ENCODE results near the genes BPIFA3 and CHMP4B.

GRCh38 chr20:32190839-32191517, 16.6 kb downstream of the PLAGL2 start:
- PRO-cap, 2 experiments, result no peak in any of the 2 experiments

DNA sequence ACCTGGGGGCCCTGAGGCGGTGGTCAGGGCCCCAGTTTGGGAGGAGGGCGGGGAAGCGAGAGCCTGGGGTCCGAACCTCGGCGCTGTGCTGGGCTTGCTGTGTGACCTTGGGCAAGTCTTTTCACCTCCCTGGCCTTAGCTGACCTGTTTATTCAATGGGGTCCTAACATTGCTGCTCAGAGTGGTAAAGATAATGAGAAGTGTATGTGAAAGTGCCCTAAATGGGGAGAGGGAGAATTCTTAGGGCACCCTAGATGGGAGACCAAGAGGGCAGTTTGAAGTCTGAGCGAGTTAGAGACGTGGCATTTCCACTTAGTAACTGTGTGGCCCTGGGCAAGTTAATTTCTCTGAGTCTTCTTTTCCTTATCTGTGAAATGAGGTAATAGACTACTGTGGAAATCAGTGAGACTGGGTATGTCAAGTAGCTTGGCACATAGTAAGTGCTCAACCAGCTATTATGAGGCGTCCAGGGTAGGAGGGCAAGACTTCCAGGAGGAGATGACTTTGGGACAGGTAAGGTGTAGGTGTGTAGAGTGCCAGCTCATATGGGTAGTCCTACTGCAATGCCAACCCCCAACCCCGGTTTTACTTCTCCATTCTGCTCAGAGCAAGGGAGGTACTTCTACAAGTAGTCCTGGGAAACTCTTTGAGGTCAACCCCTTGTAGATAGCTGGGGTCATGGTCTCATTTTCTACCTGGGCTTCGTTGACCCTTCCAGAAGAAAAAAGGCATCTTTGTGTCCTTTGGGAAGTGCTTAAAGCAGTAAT, 727 bp downstream of the KIF3B start:
- PRO-cap, 2 experiments, result no peak in any of the 2 experiments

- PRO-cap, 2 experiments, result no peak in any of the 2 experiments
These were observed 12.2 kb downstream of the KIF3B start for GRCh38 chr20:32289640-32290106.

DNA sequence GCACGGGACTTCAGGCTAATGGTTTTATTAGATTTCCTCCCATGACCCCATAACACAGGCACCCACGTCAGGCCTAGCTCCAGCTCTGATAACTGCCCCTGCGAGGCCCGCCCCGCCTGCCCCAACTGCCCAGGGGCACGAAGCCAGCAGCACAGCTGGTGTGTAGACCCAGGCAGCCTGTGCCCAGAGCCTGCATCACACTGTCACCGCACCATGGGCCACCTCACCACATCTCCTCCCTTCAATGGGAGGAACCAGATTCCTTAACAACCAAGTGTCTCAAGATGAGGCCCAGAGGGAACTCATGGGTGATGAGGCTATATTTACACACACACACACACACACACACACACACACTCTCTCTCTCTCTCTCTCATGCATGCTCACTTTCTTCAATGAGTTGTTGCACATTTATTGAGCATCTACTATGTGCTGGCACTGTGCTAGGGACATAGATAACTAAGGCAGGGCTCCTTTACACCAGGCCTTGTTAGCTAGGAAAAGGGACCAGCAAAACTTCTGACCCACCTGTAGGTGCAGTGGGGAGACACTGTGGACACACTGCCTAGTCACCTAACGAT, 107.1 kb downstream of the NOL4L start:
- PRO-cap, 2 experiments, result peak in 1 of 2 experiments; most common plus-strand start position 203 of the sequence (in 1)

- PRO-cap, 2 experiments, result peak in 1 of 2 experiments; most common plus-strand start chr20:32481477 (in 1)
These were observed 103.8 kb downstream of the NOL4L start for GRCh38 chr20:32481202-32481840.

GRCh38 chr20:32632272-32633203, 41.2 kb downstream of the C20orf203 start:
- PRO-cap, 2 experiments, result no peak in any of the 2 experiments

DNA sequence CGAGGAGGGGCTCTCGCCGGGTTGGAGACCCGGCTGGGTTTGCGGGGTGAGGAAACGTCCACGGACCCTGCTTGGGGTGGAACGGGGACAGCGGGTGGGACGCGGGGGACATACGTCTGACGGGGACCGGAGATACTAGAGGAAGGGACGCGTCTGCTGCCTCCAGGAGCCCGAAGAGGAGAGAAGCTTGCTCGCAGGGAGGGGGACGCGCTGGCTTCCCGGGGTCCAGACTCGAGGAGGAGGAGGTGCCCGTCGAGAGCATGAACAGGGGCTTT, 568 bp downstream of the DNMT3B start:
- PRO-cap, 2 experiments, result no peak in any of the 2 experiments

- PRO-cap, 2 experiments, result no peak in any of the 2 experiments
These were observed 1.0 kb downstream of the DNMT3B start for GRCh38 chr20:32763170-32763664.

DNA sequence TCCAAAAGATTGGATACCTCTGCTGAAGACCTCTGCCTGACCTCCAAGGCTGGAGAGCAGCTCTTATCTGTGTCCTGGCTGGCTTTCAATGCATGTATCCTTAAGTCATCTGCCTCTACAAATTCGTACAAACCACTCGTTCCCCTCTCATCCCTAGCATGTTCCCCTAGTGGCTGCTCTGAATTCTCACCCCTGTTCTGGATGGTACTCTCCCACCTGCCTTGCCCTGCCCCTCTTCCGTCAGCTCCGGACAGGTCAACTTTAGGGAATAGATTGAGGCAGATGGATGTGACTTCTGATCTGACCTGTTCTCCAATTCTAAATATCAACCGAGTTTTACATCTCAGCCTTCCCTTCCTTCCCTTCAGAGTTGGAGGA, 303 bp downstream of the EFCAB8 start:
- PRO-cap, 2 experiments, result no peak in any of the 2 experiments

GRCh38 chr20:32968163-32968479, 36.1 kb downstream of the SUN5 start:
- PRO-cap, 2 experiments, result no peak in any of the 2 experiments

GRCh38 chr20:32976164-32976652, 28.0 kb downstream of the SUN5 start:
- PRO-cap, 2 experiments, result no peak in any of the 2 experiments

- PRO-cap, 2 experiments, result no peak in any of the 2 experiments
These were observed 40.2 kb upstream of the BPIFA2 start for GRCh38 chr20:33127696-33128294.

- PRO-cap, 2 experiments, result no peak in any of the 2 experiments
These were observed at the start of gene BPIFA3 for GRCh38 chr20:33217065-33217437. Gene BPIFA3, plus strand, starts transcription at chr20:33217352.

- PRO-cap, 2 experiments, result no peak in any of the 2 experiments
These were observed 459 bp upstream of the CDK5RAP1 start for GRCh38 chr20:33401838-33402117.

DNA sequence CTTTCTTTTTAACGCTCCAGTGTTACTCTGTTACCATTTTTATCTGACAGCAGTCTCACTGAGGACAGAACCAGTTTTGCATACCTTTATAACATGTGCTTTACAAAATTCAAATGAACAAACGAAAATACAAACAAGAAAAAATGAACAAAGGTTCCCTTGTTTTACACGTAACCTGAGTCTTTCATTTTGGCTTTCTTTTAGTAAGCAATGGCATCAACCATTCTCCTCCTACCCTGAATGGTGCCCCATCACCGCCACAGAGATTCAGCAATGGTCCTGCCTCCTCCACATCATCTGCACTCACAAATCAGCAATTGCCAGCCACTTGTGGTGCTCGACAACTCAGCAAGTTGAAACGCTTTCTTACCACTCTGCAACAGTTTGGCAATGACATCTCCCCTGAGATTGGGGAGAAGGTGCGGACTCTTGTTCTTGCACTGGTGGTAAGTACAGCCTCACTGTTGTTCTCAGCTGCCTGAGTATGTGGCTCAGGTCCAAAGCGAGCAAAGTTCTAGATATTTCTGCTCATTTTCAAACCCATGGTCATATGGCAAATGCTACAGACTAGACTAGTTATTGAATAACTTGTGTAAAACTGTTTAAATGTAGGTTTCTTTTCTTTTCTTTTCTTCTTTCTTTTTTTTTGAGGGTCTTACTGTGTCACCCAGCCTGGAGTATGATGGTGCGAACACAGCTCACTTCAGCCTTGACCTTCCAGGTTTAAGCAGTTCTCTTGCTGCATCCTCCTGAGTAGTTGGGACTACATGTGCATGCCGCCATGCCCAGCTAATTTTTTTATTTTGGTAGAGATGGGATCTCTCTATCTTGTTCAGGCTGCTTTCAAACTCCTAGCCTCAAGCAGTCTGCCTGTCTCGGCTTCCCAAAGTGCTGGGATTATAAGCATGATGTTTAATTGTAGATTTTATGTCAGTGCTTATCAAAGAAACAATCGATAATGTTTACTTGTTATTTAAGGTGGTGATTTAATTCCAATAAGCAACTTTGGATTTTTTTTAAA, 50.9 kb upstream of the C20orf144 start:
- PRO-cap, 2 experiments, result no peak in any of the 2 experiments

DNA sequence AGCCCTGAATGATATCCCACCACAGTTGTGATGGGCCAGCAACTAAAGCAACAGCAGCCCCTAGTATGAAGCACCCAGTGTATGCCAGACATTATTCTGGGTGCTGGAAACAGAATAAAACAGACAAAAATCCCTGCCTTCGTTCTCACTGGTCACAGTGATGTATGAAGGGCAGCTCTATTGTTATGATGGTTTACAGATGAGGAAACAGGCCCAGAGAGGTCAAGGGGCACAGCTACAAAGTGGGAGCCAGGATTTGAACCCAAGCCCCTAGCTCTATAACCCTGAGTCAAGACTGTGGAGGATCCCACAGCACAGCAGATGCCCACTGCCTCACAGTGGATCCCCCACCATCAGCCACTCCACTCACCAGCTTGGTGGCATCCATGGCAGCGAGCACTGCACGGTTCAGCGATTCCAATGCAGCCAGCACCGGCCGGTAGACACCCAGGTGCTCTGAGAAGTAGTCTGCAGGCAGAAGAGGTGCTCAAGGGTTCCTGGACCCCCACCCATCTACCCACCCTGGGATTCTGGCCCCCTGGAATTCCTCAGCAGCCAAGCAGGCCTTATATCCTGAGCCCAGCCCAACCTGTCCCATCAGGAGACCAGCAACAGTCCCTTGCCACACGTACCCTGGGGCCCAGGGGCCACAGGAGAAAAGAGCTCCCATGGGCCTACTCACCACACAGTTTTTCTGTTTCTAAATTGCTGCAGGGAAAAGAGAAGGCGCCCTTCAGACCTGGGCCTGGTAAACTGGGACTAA, 2.4 kb downstream of the ACTL10 start:
- PRO-cap, 2 experiments, result no peak in any of the 2 experiments

GRCh38 chr20:33796544-33797460, 14.3 kb upstream of the CHMP4B start:
- PRO-cap, 2 experiments, result no peak in any of the 2 experiments

DNA sequence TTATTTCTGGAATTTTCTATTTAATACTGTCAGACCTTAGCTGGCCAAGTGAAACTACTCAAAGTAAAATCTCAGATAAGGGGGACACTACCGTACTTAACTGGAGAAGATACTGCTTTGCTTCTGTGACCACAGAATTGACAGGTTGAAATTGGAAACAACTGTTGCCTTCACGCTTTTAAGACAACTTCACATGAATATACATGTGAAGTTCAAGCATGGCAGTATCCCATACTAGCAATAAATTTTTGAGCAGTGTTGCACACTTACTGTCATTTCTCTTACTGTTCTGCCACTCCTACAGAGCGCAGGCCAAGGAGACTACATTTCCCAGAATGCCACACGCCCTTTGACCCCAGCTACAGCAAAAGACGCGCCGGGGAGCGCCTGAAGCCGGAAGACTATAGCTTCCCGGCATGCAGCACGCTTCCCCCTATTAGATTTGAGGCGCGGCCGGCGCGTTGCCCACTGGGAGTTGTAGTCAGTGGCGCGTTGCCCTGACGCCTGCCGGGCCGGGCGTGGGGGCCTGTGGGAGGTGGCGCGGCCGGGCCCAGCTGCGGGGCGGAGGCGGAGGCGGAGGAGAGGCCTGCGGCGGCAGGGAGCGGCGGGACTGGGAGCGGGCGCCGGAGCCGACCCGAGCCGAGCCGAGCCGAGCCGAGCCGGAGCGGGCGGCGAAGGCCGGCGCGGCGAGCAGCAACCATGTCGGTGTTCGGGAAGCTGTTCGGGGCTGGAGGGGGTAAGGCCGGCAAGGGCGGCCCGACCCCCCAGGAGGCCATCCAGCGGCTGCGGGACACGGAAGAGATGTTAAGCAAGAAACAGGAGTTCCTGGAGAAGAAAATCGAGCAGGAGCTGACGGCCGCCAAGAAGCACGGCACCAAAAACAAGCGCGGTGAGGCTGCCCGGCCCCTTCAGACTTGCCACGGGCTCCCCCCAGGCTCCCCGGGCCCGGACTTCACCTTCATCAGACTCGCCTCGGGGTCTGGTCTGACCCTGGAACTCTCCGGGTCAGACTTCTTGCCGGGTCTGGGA, at the start of gene CHMP4B:
Gene CHMP4B, plus strand, starts transcription at position 579 of the 1,029 bp plus-strand sequence.
- PRO-cap, 2 experiments, result peak in 1 of 2 experiments; most common plus-strand start position 581 of the sequence (in 1); most common minus-strand start position 286 of the sequence (in 1)

DNA sequence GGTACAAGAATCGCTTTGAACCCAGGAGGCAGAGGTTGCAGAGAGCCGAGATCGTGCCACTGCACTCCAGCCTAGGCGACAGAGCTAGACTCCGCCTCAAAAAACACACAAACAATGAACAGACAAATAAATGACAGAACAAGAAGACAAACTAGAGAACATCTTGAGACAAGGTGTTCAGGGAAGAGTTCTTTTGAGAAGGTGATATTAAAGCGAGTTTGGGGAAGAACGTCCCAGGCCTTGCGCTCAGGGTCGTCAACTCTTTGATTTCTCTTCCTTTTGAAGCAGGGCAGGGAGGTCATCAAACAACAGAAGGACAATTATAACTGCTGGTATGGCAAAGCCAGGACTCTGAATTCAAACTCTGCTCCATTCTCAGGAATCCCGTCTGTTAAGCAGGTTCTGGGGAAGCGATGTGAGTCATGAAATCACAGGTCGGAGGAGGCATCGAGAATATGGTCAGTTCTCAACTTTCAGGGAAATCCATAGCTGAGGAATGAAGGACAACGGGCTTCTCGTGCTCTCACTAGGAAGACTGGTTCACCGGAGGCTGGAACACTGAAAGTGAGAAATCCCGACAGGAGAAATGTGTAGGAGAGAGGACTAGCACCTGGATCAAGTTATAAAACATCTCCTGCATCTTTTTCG, 1.2 kb upstream of the RALY start:
- PRO-cap, 2 experiments, result no peak in any of the 2 experiments

GRCh38 chr20:34036975-34037831, 43.5 kb downstream of the RALY start:
- PRO-cap, 2 experiments, result no peak in any of the 2 experiments

Measured in cerebral cortex (tissue), 2 donors.